Mammary microvascular endothelial cell (primary cell): ENCODE data around the genes GUCA1C and TAGLN3.

- RAMPAGE, long total RNA, result start-site peak on the plus strand at chr3:107599046-107599338, 137 and 21 reads in 2 replicates
These were observed 76.1 kb downstream of the BBX start for GRCh38 chr3:107598476-107599734.

- RAMPAGE, long total RNA, result no peak
These were observed 176.2 kb downstream of the BBX start for GRCh38 chr3:107698937-107699479.

DNA sequence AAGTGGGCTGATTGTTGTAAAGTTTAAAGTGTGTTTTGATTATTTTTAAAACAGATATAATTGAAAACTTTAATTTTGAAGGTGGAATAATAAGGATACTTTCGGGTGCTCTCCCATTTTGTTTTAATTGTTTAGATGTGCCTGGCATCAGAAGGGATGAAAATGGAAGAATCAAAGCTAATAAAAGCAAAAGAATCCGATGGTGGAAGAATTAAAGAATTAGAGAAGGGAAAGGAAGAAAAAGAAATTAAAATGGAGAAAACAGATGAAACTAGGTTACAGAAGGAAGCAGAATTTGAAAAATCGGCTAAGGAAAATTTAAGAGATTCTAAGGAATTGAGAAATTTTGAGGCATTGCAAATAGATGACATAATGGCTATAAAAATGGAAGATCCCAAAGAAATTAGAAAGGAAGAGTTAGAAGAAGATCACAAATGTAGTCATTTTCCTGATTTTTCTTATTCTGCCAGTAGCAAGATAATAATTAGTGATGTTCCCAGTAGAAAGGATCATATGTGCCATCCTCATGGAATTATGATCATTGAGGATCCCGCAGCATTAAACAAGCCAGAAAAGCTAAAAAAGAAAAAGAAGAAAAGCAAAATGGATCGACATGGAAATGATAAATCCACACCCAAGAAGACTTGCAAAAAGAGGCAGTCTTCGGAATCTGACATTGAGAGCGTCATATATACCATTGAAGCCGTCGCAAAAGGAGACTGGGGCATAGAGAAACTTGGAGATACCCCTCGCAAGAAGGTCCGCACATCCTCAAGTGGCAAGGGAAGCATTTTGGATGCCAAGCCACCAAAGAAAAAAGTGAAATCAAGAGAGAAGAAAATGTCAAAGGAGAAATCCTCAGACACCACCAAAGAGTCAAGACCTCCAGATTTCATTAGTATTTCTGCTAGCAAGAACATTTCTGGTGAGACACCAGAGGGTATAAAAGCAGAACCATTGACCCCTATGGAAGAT, 250.0 kb downstream of the BBX start:
- RAMPAGE, long total RNA, result no peak

DNA sequence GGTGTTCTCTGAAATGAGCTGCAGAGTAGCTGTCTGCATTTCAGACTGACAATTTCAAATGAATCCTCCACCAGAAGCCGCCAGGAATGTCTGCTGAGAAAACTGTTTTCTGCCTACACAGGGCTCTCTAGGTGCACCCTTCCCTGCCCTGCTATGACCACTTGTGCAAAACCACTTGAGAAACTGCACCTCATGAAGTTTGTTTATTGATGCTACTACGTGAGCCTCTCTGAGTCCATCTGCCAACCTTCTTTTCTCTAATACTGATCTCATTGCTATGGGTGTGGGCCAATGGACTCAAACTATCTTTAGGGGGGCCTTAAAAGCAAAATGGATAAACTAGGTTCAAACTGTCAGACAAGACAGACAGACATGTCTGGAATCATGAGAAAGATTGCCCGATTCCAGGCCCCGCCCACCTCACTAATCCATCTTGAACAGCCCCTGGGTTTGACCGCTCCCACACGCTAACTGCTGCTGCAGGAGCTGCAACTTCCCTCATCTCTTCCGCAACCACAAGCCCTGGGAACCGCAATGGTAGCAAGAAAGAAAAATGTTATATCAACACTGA, 9.0 kb upstream of the CD47 start:
- RAMPAGE, long total RNA, result no peak

GRCh38 chr3:108410502-108411113, 99.8 kb downstream of the MYH15 start:
- RAMPAGE, long total RNA, result no peak

DNA sequence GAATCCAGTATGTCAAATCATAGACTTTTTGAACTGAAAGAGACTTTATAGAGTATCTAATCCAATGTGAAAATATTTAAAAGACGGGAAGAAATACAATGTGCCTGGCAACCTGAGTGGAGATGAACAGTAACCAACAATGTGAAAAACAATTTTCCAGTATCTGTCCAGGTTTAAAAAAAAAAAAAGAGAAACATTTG, 32.0 kb downstream of the MYH15 start:
- RAMPAGE, long total RNA, result no peak

- RAMPAGE, long total RNA, result no peak
These were observed 33.3 kb downstream of the RETNLB start for GRCh38 chr3:108723880-108724356.

DNA sequence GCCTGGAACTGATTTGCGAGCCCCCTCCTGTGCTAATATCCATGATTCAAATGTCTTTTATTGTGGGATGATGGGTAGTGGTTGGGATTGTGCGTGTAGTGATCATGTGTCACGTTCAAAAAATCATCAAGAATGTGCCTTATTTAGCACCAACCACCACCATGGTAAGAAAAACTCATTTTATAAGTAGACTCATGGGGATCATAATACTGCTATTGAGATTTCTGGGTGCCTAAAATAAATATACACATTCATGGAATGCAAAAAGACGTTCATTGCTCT, 3.8 kb downstream of the TRAT1 start:
- RAMPAGE, long total RNA, result no peak

DNA sequence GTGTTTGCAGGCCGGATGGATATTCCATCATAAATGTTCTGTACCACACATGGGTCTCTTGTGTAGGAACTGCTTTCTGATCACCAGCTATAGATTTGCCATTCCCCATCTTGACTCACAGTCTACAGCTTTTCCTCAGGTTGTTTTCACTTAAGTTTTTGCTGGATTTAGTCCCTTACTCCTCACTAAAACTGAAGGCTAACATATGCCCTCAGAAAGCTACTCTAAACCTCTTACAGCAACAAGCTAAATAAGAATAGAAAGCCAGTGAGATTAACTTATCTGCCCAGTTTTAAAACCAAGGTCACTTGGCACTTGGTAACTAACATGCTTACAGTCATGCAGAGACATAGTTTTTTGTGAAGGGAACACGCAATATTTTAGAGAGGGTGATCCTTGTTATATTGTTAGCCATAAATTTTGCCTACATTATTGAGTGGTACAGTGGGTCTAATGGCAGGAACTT, at the start of gene GUCA1C:
Gene GUCA1C, minus strand, starts transcription at position 226 of the 466 bp plus-strand sequence.
- RAMPAGE, long total RNA, result no peak

DNA sequence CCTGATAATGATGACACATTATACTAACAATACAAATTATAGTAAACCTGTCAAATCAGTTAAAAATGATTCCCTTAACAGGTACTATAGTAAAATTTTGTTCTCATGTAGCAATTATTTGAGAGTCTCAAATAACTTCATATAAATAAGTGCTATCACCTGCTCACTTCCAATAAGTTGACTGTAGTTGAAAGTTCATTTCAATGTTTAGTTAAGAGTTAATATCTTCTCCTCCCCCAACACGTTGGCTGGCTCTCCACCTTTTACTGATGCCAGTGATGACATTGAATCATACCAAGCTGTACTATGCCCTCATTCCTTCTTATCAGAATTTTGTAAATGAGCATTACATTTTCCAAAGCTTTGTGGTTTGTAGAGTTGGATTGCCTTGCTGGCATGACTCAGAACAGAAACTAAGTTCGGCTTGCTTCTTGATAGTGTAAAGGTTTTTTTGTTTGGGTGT, 3.4 kb upstream of the C3orf85 start:
- RAMPAGE, long total RNA, result no peak

DNA sequence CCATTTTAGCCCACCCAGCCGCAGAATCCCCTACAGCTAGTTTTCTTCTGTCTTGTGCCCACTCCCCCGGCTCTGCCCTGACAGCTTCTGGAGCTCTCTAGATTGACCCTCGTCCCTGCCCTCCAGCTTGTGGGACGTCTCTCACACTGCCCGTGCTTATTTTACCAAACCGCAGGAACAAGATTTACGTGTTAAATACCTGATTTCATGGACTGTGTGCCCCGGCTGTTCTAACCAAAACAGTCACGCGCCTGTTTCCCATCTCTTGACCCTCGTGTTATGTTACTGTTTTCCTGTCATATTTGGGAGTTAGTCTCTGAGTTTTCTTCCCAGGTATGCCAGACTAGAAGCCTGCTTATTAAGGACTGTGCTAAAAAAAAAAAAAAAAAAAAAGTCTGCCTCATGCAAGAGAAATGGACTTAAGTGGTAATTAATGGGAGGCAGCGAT, 1.1 kb downstream of the NECTIN3 start:
- RAMPAGE, long total RNA, result no peak

GRCh38 chr3:111520463-111520777, 21.6 kb upstream of the CD96 start:
- RAMPAGE, long total RNA, result no peak

DNA sequence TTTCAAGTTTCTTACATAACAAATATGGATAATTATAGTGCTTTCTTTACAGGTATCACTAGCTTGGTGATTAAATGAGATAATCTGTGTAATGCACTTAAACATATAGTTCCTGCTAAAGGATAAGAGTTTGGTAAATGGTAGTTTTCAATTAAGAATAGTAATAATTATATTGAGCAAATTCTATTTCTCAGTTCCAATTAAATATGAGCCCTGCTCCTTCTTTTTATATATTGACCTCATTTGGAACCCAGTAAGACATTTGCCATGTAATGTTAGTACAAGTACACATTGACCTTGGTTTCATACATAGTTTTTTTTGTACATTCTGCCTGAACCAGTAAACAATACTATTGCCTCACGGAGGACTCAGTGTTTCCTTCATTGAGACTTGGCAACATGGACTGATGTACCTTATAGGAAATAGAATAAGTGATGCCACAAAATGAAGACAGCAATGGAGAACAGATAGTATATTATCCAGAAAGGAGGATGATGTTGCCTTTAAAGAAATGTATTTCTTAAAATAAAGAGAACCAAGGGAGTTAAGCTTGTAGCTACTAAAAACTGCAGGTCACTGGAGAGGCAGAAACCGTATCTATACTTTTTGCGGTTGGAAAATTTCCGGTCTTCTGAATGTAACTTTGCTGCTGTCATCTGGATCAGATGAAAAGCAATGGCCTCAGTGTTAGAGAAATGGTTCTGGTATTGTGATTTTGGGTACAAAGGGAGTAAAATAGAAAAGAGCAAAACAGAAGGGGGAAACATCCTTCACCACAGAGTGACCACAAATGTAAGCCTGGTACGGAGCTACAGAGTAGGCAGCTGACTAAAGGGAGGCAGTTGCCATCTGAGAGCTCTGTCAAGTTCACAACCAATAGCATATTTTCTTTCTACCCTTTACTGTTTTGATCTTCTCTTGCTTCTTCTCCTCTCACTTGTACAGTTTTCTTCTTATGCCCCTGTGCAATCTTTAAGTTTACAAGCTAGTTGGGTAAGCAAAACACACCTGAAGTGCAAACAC, 5.4 kb downstream of the CD96 start:
- RAMPAGE, long total RNA, result no peak

DNA sequence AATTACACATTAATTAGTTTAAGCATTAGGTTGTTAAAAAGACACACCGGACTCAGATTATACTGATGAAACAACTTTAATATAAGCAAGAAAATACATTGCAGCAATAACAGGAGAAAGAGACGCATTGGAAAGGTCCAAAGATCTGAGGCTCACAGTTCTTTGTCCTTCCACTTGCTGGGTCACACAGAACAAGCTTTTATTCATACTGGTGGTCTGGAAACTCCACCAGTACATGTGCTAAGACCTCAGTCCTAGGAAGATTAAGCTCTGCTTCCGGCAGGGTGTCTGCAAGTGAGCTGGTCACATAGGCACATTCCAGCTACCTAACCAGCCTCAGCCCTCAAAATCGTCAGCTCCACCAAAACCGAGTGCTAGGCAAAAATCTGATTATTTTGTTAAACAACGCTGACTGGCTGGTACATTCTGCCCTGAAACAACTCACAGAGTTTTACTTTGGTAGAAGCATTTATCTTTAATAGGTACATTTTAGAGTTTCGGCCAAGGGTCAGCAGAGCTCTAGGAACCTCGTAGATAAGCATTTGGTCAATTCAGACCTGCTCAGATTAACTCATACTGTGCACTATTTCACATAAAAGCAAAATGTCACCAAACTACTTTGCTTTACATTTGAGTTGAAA, 2.2 kb downstream of the ZBED2 start:
- RAMPAGE, long total RNA, result no peak

GRCh38 chr3:111858522-111858996, 506 bp upstream of the PHLDB2 start:
- RAMPAGE, long total RNA, result no peak

GRCh38 chr3:111998410-111999448, at the start of gene TAGLN3:
TSS of gene TAGLN3 (plus strand) at chr3:111998922.
- RAMPAGE, long total RNA, result no peak

- RAMPAGE, long total RNA, result no peak
These were observed 12.7 kb downstream of the GCSAM start for GRCh38 chr3:112120248-112120804.

DNA sequence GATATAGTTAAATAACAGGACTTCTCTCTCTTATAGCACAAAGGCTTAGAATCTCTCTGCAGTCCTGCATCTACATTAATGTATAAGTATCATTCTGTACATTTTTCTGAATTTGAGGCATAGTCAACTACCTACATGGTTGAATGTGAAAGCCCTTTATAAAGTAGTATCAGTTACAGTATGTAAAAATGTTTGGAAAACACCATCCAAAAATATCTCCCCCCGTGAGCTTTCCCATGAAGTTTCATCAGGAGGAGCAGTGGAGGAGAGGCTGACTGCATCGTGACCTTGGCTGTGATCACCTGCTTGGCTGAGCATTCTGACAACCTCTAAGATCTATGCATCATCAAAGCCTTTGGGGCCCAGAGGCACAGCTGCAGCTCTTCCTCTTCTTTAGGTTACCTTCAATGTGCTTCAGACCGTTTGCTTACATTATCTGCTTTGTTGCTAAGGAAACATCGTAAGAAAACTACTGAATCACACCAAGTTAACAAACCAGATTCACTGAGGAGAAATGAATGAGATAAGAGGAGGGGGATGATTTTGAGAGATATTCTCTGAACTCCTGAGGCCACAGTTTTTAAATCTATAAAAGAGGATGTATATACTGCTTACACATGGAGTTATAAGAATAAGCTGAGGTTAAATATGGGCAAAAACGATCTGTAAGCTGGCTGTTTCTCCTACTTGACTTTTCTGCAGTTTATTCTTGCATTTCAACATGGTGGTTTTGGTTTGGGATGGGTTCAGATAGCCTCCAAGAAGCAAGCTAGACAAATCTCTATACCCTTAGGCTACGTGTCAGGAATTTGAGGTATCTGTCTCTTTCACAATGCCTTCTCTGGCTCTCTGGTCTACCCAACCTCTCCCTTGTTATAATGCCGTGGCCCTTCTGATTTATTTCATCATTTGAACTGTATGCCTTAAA, 4.1 kb downstream of the GCSAM start:
- RAMPAGE, long total RNA, result no peak

DNA sequence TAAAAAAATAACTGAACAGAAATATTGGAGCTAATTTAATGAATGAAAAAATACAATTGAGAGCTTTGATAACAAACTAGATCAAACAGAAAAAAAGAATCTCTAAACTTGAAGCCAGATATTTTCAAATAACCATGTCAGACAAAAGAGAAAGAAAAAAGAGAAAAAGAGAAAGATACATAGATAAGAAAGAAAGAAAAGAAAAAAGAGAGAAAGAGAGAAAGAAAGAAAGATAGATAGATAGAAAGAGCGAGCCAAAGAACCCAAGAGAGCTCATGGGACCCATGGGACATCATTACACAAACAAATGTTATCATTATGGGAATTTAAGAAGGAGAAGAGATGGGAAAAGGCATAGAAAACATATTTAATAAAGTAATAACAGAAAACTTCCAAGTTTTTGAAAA, 69.4 kb downstream of the SLC9C1 start:
- RAMPAGE, long total RNA, result no peak

DNA sequence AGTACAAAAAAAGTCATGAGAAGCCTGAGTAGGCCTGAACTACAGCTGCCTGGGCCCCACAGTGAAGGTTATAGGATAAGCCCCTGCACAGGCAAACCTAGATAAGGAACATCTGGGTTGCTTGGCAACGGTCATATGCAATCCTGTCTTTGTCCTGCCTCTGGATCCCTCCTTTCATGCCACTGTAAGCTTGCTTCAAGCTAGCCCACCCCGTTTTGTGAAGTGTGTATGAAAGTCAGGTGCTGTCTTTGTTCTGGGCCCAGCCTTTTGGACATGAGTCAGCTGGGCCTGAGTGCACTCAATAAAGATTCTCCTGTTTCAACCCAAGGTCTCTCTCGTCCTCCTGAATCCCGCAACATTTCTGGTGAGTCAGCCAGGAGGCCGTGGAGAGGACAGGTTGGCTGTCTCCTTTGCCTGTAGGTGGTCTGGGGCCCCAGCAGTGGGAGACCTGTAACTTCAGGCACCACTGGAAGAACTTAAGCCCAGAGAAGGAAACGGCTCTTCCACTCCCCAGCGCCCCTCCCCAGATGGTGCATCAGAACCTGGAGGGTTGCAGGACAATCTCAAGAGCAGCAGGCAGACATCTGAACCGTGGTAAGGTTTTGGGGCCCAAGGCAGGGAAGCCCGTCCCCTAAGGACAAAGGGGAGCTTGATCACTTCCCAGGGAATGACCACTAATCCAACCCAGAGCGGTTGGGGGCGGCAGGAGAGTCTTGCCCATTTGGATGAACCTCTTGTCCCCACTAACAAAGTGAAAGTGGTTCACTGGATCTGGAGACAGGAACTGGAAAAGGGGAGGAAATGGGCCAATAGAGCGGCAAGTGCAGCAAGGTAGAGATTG, 8.3 kb upstream of the SLC9C1 start:
- RAMPAGE, long total RNA, result no peak